Skeletal muscle cell (primary cell): Measurements from ENCODE around the genes AHCTF1, OR14K1, OR2T29 and PGBD2.

- RRBS = no CpG with 5 or more reads among the region's 1 CpG
Observed at GRCh38 chr1:246855646-246856155, 76.0 kb downstream of the AHCTF1 start.

- RRBS = no CpG with 5 or more reads among the region's 11 CpGs
Observed at GRCh38 chr1:246905350-246906063, 26.2 kb downstream of the AHCTF1 start.

DNA sequence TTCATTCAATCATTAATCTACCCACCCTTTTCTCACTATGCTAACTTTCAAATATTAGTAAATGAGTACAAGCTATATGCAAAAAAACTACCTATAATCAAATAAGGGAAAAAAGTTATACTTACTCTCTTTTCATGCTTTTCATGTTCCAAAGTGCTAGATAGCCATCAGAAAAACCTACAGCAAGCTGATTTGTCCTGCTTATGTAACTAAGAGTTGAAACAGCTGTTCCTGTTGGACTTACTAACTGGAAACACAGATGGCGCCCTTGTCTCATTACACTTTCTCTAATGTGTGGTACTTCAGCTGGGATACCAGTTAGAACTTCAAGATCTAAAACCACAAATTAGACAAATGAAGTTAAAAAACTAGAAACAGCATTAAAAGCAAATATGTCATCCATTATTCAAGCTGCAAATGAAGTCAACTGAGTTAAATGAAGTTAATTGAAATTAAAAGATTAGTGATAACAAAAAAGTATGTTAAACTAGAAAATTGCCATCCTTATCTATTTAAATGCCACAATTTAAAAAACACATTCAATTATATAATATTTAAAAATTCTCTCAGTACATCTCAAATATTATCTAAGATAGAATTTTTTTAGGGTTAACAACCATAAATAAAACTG lies 24.2 kb downstream of the AHCTF1 start:
- RRBS = no CpG with 5 or more reads among the region's 1 CpG

GRCh38 chr1:246931742-246932217 lies at the start of gene AHCTF1:
Gene AHCTF1 (minus strand): TSS chr1:246931948.
- RRBS = under 1% methylated on average over 18 of the region's 47 CpGs

DNA sequence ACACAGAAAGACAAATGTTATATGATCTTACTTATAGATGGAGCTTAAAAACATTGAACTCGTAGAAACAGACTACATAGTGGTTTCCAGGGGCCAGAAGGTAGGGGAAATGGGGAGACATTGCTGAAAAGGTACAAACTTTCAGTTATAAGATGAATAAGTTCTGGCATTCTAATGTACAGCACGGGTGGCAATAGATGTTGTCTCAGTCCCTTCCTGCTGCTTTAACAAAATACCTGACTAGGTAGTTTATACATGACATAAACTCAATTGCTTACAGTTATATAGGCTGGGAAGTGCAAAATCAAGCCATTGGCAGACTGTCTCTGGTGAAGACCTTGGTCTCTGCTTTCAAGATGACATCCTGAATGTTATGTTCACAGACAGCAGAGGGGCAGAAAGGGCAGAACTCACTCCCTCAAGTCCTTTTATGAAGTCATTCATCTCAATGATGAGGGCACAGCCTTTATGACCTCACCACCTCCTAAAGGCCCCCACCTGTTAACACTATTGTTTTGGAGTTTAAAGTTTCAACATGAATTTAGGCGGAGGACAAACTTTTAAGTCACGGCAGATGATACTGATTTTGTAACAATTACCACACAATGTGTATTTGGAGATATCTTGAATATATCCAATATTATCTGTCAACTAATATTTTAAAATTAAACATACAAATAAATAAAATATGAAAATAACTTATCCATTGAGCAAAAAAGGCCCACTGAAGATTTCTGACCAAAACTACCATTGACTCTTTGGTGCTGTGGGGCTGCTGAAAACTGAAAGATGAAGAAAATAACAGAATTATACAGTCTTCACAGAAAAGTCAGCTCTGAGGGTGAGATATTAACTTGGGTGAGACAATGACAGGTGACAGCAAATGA lies 22.0 kb downstream of the ZNF124 start:
- RRBS = no CpG with 5 or more reads among the region's 4 CpGs

GRCh38 chr1:247185023-247185905 lies 13.4 kb upstream of the ZNF124 start:
- RRBS = no CpG with 5 or more reads among the region's 13 CpGs

- RRBS = 3% methylated on average over 2 of the region's 7 CpGs
Observed at GRCh38 chr1:247332483-247332655, 702 bp upstream of the ZNF496 start.

GRCh38 chr1:247333752-247334405 lies 2.2 kb upstream of the ZNF496 start:
- RRBS = no CpG with 5 or more reads among the region's 7 CpGs

GRCh38 chr1:247334465-247335577 lies 3.2 kb upstream of the ZNF496 start:
- RRBS = no CpG with 5 or more reads among the region's 17 CpGs

DNA sequence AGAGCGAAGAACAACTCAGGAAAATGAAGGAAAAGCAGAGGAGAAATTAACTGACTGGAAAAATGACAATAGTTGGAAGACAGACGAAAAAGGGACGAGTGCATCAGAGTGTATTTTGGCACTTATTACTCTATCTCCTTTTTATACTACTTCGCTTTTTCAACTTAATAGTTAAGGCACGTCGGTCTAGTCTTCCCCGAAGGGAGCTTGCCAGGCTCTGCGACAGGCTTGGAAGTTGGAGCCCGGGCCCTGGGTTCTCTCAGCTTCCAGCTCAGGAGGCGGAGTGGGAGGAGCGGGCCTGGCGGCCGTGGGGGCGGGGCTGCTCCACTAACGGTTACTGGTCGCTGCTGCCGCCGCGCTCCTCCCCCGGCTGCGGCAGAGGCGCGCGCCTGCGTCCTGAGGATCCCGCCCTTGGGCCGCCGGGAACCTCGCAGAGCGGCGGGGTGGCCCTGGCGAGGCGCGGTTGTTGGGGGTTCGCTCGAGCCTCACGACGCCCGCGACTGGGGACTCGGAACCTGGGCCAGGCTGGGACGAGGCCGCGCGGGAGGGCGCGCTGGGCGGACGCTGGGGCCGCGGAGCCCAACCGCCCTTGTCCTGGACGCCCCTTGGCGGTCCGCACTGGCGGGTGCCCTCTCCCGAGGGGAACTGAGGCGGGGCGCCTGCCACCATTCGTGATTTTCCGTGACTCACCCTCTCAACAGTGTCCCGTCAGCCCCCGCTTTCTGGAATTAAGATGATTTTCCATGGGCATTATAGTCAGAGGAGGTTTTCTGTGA lies 22.4 kb downstream of the OR14L1P start:
- RRBS = 3% methylated on average over 9 of the region's 63 CpGs

DNA sequence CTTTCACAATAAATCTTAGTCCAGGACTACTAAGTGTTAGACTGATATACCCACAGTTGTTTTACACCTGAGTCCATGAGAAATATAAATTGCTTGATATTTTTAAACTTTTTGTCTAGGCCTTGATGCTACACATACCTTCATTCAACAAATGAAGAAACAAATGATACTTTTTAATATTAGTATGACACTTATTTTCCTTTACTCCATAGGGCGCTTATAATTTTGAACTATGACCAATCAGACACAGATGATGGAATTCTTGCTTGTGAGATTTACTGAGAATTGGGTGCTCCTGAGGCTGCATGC lies at the start of gene OR14K1:
Gene OR14K1, plus strand, starts transcription at position 233 of the 309 bp plus-strand sequence.
- RRBS = no CpG with 5 or more reads among the region's 1 CpG

DNA sequence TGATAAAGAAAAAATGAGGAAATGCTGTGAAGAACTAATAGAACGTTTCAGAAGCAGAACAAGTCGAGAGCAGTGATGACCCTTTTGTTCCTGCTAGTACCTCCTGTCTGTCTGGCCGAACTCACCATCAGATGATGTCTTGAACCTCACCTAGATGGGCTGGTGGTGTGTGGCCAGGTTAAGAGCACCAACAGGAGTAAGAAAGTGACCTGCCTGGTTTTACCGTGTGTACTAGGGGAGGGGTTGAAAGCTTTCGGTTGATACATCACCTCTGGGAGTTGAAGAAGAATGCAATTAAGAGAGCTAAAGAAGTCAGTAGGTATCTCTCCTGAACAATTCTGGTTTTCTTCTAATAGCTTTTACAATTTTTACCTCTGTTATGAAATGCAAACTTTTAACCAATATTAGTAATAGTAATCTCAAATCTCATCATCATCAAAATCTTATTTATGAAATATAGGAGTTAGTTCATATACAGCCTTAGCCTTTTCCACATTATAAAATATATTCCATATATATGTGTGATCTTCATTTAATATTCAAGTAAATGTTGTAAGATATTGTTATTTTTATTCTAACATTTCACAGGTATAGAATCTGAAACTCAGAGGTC lies at the start of gene OR2T29:
Gene OR2T29, minus strand, starts transcription at position 172 of the 613 bp plus-strand sequence.
- RRBS = no CpG with 5 or more reads among the region's 5 CpGs

DNA sequence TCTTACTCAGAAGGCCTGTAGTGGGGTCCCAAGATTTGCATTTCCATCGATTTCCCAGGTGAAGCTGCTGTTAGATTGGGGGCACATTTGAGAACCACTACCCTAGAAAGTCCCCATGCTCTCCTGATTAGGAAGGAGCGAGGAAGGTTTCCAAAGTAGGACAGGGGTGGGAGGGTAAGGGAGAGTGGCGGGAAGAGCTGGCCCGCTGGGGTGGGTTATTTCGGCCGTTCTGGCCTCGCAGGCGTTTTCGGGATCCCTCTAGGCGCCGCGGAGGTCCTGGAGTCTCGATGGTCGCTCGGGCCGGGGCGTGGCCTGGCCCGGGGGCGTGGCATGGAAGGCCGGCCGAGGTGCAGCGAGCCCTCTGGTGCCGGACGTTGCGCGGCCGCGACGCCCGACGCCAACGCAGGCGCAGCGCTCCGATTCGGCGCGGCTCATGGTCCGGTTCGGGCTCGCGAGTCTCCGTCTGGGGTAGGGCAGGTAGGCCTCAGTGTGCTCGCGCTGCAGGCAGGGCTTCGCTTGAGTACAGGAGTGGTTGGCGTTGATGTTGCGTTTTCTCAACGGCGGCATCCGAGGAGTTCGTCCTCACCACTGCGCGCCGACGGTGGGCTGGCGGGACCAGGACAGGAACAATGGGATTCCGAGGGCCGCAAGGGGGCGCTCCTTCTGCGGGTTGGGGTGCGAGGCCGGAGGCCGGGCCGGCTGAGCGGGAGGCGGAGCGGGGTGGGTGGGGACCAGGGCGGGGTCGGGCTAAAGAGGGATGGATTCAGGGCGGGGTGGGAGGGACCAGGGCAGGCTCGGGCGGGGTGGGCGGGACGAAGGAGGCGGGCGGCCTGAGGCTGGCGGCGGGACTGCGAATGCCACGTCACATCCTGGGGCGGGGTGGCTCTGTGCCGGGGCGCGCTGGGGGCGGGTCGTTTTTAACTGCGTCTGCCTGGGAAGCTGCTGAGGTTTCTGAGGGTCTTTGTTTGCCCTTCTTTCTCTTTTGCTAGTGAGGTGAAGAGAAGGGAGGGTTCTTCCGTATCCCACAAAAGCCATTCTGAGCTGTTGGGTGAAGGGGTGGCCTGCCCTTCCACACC lies at the start of gene PGBD2:
Gene PGBD2, plus strand, starts transcription at position 370 of the 1,076 bp plus-strand sequence.
- RRBS = 1% methylated on average over 17 of the region's 89 CpGs

GRCh38 chr1:248906942-248907686 lies 1.1 kb downstream of the PGBD2 start:
- RRBS = no CpG with 5 or more reads among the region's 11 CpGs